MCF 10A (cell line): Measurements from ENCODE around the genes TERB1, HSF4 and TMEM208.

DNA sequence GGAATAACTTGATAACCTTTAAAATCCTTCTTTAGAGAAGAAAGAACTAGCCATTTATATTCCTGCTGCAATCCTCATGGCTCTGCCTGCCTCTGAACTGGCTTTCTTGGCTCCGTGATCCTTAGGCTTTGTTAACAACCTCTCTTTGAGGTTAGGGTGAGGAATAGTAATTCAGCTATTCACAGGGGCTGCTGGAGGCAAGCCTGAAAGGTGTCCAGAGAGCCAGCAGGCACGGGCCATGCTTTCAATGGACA, 530.2 kb upstream of the CDH11 start:
- PRO-cap = no peak
- RRBS = no CpG with 5 or more reads among the region's 2 CpGs

DNA sequence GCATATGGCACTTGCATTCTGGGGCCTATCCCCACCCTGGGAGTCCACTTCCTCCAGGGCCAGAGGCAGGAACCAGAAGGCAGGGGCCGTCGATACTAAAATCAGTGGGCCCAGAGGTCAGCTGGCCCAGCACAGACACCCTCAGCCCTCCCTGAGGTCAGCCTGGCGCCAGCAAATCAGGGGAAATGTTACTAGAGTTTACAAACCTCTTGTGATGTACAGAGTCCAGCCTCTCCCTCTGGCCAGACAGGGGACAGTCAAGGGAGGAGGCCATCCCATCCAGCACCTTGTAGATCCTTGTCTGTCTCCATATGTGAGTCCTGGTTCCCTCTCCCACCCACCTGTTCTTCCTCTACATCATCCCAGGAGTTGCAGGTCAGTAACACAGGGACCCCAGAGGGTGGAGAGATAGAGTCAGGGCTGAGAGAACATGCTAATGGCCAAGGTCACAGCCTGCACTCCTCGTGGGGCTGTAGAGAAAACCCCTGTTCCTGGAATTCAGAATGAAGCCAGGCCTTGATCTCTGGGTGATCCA, 10.9 kb downstream of the CDH5 start:
- PRO-cap = no peak
- RRBS = no CpG with 5 or more reads among the region's 4 CpGs

DNA sequence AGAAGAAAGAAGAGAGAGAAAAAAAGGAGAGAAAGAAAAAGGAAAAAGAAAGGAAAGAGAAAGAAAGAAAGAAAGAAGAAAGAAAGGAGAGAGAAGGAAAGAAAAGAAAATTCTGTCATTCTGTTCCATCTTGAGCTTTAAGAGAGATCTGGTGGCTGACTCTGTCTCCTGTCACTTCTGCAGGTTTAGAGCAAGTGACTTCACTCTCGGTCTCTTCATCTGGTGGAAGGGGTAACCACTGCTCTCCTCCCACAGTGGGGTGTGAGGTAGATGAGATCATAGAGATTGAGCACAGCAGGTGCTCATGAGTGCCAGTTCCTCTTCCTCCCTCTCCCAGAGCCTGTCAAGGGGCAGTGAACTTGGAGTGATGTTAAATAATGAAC, 47.6 kb downstream of the BEAN1 start:
- PRO-cap = no peak
- RRBS = no CpG with 5 or more reads among the region's 1 CpG

DNA sequence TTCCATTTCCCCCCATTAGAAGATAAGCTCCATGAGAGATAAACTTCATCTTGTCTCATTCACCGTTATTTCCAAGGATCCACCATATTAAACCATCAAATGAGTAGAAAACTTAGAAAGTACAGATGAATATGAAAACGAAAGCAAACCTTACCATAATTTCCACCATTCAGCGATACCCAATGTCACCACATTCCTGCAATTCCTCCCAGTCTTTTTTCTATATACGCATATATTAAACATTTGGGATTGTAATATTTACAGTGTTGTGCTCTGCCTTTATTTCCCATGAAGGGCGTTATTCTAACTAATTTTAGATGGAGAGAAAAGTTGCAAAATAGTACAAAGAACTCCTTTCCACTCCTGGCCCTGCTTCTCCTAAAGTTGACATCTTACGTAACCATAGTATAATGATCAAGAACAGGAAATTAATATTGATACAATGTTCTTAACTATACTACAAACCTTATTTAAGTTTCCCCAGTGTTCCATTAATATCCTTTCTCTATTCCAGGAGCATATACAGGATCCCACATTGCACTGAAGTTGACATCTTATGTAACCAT, 46.4 kb downstream of the TK2 start:
- PRO-cap = no peak
- RRBS = no CpG with 5 or more reads among the region's 6 CpGs

DNA sequence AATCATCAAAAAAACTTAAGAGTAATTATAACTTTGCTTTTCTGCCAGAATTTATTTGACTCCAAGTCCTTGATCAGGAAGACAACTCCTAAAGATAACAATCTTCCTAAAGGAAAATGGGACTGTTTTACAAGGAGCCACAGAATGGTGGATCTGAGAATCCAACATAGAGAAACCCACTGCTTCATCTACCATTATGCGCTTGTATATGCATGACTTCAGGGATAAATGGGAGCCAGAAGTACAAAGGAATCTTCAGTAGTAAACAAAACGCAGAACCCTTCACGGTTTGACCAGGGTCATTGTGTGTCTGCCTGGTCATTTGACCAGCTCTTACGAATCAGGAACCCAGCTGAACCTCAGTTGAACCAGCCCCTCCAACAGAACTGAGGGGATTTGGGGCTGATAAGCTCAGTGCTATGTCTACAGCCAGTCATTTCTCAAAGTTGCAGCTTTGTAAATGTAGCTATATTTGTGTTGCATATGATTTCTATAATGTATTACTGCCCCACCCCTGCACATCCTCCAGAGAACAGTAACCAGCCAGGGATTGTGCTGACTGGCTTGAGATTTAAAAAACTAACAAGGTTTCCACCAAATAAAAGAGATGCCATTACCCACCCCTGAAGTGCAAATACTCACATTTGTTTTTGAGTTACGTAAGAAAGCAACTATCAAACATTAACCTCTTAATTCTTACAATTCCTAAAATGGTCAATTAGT, 6.4 kb downstream of the CMTM4 start:
- PRO-cap = no peak
- RRBS = no CpG with 5 or more reads among the region's 5 CpGs

- PRO-cap = bidirectional peak, plus-strand start at chr16:66741753, minus-strand start at chr16:66741609
- RRBS = no CpG with 5 or more reads among the region's 10 CpGs
Observed at GRCh38 chr16:66741356-66741862, 10.0 kb downstream of the DYNC1LI2 start.

GRCh38 chr16:66801506-66801868, at the start of gene TERB1:
TSS of gene TERB1 (minus strand) at chr16:66801584.
- PRO-cap = no peak
- RRBS = 100% methylated on average over 6 of the region's 31 CpGs

DNA sequence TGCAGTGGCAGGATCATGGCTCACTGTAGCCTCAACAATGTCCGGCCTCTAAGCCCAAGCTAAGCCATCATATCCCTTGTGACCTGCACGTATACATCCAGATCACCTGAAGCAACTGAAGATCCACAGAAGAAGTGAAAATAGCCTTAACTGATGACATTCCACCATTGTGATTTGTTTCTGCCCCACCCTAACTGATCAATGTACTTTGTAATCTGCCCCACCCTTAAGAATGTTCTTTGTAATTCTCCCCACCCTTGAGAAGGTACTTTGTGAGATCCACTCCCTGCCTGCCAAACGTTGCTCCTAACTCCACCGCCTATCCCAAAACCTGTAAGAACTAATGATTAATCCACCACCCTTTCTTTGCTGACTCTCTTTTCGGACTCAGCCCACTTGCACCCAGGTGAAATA, 16.3 kb downstream of the PDP2 start:
- PRO-cap = no peak
- RRBS = no CpG with 5 or more reads among the region's 5 CpGs

- PRO-cap = no peak
- RRBS = no CpG with 5 or more reads among the region's 11 CpGs
Observed at GRCh38 chr16:66900472-66901643, 17.8 kb downstream of the CDH16 start.

GRCh38 chr16:66905497-66906168, 13.1 kb downstream of the CDH16 start:
- PRO-cap = no peak
- RRBS = no CpG with 5 or more reads among the region's 5 CpGs

DNA sequence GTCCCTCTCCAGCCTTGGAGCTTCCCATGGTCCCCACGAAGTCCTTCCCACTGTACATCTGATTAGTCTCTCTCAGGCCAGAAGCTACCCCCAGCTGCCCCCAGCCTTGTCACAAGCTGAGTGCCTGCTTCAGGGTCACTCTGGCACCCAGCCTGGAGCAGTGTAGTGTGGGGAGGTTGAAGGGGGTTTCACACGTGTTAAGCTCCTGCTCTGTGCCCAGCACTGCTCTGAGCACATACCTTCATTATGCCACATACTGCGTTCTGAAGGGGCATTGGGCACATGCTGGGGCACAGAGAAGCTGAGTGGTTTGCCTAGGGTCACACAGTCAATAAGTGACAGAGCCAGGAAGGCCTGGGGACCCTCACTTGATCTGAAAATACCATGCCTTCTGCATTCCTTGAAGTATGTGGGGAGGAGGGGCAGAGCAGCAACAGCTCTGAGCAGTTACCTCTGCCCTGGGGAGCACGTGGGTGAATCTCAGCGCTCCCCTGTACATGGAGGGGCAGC, 1.3 kb upstream of the CDH16 start:
- PRO-cap = no peak
- RRBS = no CpG with 5 or more reads among the region's 5 CpGs

GRCh38 chr16:66920947-66921297, 2.2 kb upstream of the CDH16 start:
- PRO-cap = no peak
- RRBS = no CpG with 5 or more reads among the region's 5 CpGs

DNA sequence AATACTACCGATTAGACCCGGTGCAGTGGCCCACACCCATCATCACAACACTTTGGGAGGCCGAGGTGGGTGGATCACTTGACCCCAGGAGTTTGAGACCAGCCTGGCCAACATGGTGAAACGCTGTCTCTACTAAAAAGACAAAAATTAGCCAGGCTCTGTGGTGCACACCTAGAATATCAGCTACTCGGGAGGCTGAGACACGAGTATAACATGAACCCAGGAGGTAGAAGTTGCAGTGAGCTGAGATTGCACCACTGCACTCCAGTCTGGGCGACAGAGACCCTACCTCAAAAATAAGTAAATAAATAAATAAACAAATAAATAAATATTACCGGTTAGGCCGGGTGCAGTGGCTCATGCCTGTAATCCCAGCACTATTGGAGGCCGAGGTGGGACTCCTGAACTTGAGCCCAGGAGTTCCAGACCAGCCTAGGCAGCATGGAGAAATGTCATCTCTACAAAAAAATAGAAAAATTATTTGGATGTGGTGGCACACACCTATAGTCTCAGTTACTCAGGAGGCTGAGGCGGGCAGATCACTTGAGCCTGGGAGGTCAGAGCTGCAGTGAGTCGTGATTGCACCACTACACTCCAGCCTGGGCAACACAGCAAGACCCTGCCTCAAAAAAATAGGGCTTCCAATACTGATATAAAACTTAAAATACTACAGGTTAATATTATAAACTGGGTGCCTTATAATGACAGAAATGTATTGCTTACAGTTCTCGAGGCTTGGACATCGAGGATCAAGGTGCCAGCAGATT, 10.4 kb downstream of the CES2 start:
- PRO-cap = no peak
- RRBS = no CpG with 5 or more reads among the region's 14 CpGs

DNA sequence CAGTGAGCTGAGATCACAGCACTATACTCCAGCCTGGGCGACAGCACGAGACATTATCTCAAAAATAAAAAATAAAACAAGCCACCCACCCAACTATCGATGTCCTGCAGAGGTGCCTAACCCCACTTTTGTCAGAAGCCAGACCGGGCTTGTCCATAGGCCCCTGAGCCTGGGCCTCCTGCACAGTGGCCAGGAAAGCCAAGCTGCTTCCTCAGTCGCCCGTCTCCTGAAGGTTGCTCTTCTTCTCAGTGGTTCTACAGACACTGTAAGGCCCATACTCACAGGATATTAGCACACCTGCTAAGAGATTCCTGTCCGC, 11.2 kb downstream of the CES2 start:
- PRO-cap = no peak
- RRBS = no CpG with 5 or more reads among the region's 7 CpGs

- PRO-cap = no peak
- RRBS = no CpG with 5 or more reads among the region's 11 CpGs
Observed at GRCh38 chr16:66977590-66978110, 10.7 kb upstream of the CES4A start.

GRCh38 chr16:67158128-67158944, 1.4 kb downstream of the TRADD start:
- PRO-cap = no peak
- RRBS = no CpG with 5 or more reads among the region's 9 CpGs

DNA sequence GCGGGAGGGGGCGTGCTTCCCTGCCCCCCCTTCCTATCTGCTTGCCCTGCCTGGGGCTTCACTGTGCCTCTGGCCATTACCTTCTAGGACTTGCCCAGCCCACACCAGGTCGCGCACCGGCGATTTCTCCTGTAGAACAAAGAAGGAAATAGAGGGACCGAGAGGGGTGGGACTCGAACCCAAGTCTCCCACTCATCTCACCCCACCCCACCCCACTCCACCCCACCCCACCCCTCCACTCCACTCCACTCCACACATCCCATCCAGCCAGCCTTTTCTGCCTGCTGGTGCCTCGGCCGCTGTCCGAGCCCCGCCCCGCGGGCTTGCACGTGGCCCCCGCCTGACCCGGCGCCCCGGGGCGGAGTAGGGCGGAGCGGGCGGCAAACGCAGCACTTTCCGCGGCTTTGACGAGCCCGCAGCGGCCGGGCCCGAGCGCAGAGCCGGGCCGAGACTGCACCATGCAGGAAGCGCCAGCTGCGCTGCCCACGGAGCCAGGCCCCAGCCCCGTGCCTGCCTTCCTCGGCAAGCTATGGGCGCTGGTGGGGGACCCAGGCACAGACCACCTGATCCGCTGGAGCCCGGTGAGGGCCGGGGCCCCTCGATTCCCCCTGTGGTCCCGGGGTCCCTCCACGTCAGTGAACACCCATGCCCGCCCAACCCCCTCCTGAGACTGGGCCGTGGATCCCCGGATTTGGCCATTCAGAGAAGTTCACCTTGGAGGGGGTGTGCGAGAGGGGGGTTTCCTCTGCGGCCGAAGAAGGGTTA, at the start of gene HSF4:
Gene HSF4 (plus strand): TSS at position 392 of the 765 bp plus-strand sequence.
- PRO-cap = no peak
- RRBS = 40% methylated on average over 17 of the region's 52 CpGs

GRCh38 chr16:67173201-67174067, 8.9 kb downstream of the HSF4 start:
- PRO-cap = bidirectional peak, plus-strand start at chr16:67173944, minus-strand start at chr16:67173870
- RRBS = no CpG with 5 or more reads among the region's 16 CpGs

- PRO-cap = no peak
- RRBS = no CpG with 5 or more reads among the region's 9 CpGs
Observed at GRCh38 chr16:67200321-67200909, 1.5 kb downstream of the ELMO3 start.

- PRO-cap = bidirectional peak, plus-strand start at chr16:67227138, minus-strand start at chr16:67227025
- RRBS = 1% methylated on average over 13 of the region's 45 CpGs
Observed at GRCh38 chr16:67226247-67227222, at the start of gene TMEM208. TSS of gene TMEM208 (plus strand) at chr16:67227130.